ENCODE results near the gene DUSP28.

DNA sequence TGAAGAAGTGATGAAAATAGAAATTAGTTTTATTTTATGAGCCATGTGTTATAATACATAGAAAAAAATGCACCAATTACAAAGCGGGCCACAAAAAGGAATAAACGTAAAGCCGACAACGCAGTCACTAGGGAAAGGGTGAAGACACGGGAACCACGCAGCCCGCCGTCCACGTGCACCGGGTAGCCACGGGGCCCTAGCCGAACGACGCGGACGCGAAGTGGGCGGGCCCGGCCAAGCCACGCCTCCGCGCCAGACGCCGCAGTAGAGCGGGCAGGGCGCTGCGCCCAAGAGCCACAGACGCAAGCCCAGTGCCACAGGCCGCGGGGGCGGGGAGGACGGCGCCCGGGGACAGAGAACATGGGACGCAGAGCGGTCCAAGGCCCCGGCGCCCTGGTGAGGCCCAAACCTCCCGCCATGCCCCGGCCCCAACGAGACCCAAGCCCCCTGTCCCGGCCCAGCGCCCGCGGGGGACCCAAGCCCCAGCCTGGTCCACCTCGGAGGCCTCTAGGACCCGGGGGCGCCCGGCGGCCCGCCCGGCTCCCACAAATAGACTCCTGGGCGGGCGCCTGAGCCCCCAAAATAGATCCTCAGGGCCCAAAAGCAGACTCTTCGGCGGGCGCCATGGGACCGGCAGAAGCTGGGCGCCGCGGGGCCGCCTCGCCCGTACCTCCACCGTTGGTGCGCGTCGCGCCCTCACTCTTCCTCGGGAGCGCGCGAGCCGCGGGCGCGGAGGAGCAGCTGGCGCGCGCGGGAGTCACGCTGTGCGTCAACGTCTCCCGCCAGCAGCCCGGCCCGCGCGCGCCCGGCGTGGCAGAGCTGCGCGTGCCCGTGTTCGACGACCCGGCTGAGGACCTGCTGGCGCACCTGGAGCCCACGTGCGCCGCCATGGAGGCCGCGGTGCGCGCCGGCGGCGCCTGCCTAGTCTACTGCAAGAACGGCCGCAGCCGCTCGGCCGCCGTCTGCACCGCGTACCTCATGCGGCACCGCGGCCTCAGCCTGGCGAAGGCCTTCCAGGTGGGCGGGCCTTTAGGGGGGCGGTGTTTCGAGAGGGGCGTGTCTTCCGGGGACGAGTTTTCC is at the start of gene DUSP28:
Gene DUSP28 (plus strand): TSS at position 297 of the 1,080 bp plus-strand sequence.
- PRO-cap = unidirectional peak, plus-strand start at position 130 of the sequence; unidirectional peak, plus-strand start at position 317 of the sequence; bidirectional peak, plus-strand start at position 772 of the sequence, minus-strand start at position 698 of the sequence; bidirectional peak, plus-strand start outside the sequence, minus-strand start at position 980 of the sequence
- RAMPAGE, long total RNA, 2 experiments = start-site peak on the plus strand in 1 of 2 experiments, centred at position 257 of the sequence, 10 reads per replicate; start-site peak on the minus strand in 1 of 2 experiments, centred at positions 713 to 1,013 of the sequence, 18 to 27 reads per replicate

- PRO-cap = no peak
- RAMPAGE, long total RNA, 2 experiments = no peak in any of the 2 experiments
Observed at GRCh38 chr2:240564827-240565210, 3.5 kb upstream of the RNPEPL1 start.

- PRO-cap = no peak
- RAMPAGE, long total RNA, 2 experiments = no peak in any of the 2 experiments
Observed at GRCh38 chr2:240569026-240569206, 632 bp downstream of the RNPEPL1 start.

DNA sequence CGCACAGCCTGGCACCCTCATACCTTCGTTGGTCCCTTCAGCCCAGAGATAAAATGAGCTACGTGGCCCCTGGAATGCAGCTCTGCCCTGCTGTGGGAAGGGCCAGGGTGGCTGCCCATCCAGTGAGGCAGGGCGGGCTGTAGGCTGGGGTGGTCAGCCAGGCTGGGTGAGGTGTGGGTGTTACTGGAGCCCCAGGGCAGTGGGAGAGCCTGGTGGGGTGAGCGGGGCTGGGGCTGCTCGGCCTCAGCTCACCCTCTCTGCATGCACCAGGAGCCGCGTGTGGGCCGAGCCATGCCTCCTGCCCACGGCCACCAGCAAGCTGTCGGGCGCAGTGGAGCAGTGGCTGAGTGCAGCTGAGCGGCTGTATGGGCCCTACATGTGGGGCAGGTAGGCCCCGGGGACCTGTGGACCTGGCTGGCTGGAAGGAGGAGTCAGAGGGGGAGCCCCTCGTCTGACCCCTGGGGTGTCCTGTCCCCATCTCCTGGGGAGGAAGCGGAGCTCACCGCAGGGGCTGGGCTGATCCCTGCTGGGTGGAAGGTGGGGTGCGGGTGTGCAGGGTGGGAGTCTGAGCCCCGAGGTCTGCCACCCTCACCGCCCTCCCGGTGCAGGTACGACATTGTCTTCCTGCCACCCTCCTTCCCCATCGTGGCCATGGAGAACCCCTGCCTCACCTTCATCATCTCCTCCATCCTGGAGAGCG is 5.4 kb downstream of the RNPEPL1 start:
- PRO-cap = no peak
- RAMPAGE, long total RNA, 2 experiments = no peak in any of the 2 experiments

DNA sequence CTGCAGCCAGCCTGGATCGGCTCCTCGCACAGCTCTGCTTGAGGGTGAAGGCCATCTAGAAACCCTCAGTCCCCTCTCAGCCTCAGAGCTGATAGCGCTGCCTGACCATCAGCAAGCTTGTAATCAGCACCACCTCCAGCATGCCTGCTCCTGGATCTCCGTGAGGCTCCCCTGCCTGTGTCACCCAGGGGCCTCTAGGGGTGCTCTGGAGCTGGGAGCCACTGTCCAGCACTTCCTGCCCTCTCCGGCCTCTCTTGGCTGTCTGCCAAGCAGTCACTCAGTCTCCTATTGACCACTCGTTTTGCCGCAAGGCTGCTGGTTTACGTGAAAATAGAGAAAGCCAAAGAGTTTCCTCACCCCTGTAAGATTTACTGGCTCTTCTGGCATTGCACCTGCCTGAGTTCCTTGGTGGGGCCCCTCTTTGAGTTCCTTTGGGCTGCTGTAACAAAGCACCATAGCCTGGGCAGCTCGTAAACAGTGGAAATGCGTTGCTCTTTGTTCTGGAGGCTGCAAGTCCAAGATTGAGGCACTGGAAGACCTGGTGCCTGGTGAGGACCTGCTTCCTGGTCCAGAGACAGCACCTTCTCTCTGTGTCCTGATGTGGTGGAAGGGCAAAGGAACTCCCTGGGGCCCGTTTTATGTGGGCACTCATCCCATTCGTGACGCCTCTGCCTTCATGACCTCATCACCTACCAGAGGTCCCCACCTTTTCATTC is 17.9 kb downstream of the CAPN10 start:
- PRO-cap = no peak
- RAMPAGE, long total RNA, 2 experiments = no peak in any of the 2 experiments

- PRO-cap = no peak
- RAMPAGE, long total RNA, 2 experiments = no peak in any of the 2 experiments
Observed at GRCh38 chr2:240913687-240914264, 7.6 kb downstream of the CROCC2 start.

- PRO-cap = no peak
- RAMPAGE, long total RNA, 2 experiments = no peak in any of the 2 experiments
Observed at GRCh38 chr2:241033536-241034000, 35.1 kb downstream of the SNED1 start.

- PRO-cap = no peak
- RAMPAGE, long total RNA, 2 experiments = no peak in any of the 2 experiments
Observed at GRCh38 chr2:241048397-241049292, 50.2 kb downstream of the SNED1 start.

- PRO-cap = bidirectional peak, plus-strand start at chr2:241098998, minus-strand start at chr2:241098894
- RAMPAGE, long total RNA, 2 experiments = no peak in any of the 2 experiments
Observed at GRCh38 chr2:241098676-241099896, 3.0 kb downstream of the MTERF4 start.

- PRO-cap = no peak
- RAMPAGE, long total RNA, 2 experiments = no peak in any of the 2 experiments
Observed at GRCh38 chr2:241102994-241103616, 1.0 kb upstream of the MTERF4 start.

DNA sequence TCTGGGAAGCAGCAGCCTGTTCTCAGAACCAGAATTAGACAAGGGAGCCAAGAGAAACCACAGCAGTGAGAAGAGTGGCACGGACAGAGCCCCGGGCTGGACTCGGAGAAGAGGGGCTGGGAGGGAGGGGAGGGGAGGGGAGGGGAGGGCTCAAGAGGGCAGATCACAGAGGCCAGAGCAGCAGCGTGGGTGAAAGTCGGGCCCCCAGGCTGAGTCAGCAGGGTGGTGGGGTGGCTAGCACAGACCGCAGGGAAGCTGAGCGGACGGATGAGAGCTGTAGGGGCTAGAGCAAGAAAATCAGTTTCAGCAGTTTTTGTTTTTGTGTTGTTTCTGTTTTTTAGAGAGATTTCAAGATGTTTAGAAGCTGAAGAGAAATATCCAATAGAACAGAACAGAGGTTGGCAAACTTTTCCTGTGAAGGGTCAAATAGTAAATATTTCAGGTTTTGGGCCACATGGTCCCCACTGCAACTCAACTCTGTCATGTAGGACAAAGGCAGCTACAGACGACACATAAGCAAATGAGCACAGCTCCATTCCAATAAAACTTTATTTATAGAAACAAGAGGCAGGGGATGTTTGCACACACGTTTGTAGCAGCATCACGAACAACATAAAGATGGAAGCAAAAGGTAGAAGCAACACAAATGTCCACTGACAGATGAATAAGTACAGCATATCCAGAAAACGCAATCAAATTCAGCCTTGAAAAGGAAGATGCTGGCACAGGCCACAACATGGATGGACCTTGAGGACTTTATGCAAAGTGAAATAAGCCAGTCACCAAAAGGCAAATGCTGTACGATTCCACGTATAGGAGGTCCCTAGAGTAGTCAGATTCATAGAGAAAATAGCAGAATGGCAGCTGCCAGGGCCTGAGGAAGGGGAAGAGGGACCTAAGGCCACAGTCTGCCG is 7.6 kb upstream of the MTERF4 start:
- PRO-cap = no peak
- RAMPAGE, long total RNA, 2 experiments = no peak in any of the 2 experiments

DNA sequence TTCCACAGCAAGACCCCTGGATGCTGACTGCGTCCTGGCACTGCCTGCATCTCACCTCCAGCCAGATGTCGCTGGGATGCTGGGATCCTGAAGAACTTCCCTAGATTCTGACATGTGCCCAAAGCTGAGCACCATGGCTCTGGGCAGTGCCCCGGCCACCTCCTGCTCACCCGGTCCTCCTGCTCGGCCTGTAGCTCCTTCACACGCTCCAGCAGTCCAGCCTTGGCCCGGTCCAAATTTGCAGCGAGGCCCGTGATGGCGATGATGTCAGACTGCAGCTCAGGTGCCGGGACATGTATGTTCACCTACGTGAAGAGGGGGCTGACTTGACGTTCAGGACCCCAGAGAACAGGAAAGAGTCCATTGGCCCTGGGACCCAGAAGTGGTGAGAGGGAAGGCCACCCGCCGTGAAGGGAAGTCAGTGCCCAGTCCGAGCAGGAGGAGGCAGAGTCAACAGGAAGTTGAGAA is 46.5 kb downstream of the ANO7 start:
- PRO-cap = no peak
- RAMPAGE, long total RNA, 2 experiments = no peak in any of the 2 experiments

DNA sequence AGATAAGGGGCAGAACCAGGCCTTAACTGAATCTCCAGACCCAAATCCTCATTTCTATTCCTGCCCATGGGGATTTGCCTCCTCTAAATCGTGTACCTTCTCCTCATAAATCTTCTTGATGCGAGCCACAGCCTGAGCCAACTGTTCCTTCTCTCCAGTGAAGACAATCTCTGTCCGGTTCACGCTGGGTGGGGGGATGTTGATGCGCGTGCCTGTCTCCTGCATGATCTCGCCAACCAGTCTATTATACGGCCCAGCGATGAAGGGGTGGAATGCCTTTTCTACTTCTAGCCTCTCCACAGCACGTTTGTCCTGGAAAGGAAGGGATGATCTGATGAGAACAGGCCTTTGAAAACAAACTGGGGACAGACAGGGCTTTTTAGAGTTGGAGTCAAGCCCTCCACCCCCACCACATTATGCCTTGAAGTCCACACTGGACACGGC is 59.4 kb downstream of the HDLBP start:
- PRO-cap = no peak
- RAMPAGE, long total RNA, 2 experiments = no peak in any of the 2 experiments

DNA sequence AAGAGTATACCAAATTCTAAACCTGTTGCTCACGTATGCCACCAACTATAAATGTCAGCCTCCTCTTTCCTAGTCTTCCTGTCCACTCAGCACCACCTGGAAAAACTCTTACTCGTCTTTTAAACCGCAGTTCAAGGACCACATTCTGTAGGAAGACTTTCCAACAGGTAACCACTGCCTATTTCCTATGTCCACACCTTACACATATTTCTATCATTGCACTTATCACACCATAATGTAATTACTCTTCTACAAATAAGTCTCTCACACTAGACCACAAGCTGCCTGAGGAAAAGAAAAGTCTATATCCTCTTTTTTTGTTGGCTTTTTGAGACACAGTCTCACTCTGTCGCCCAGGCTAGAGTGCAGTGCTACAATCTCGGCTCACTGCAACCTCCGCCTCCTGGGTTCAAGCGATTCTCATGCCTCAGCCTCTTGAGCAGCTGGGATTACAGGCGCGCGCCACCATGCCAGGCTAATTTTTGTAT is 2.5 kb downstream of the HDLBP start:
- PRO-cap = no peak
- RAMPAGE, long total RNA, 2 experiments = no peak in any of the 2 experiments

- PRO-cap = no peak
- RAMPAGE, long total RNA, 2 experiments = no peak in any of the 2 experiments
Observed at GRCh38 chr2:241314154-241314426, 1.4 kb downstream of the HDLBP start.

GRCh38 chr2:241327539-241328139 is 11.9 kb downstream of the SEPTIN2 start:
- PRO-cap = no peak
- RAMPAGE, long total RNA, 2 experiments = no peak in any of the 2 experiments

GRCh38 chr2:241332064-241333028 is 16.6 kb downstream of the SEPTIN2 start:
- PRO-cap = no peak
- RAMPAGE, long total RNA, 2 experiments = no peak in any of the 2 experiments

- PRO-cap = no peak
- RAMPAGE, long total RNA, 2 experiments = no peak in any of the 2 experiments
Observed at GRCh38 chr2:241494580-241495162, 13.7 kb downstream of the STK25 start.

DNA sequence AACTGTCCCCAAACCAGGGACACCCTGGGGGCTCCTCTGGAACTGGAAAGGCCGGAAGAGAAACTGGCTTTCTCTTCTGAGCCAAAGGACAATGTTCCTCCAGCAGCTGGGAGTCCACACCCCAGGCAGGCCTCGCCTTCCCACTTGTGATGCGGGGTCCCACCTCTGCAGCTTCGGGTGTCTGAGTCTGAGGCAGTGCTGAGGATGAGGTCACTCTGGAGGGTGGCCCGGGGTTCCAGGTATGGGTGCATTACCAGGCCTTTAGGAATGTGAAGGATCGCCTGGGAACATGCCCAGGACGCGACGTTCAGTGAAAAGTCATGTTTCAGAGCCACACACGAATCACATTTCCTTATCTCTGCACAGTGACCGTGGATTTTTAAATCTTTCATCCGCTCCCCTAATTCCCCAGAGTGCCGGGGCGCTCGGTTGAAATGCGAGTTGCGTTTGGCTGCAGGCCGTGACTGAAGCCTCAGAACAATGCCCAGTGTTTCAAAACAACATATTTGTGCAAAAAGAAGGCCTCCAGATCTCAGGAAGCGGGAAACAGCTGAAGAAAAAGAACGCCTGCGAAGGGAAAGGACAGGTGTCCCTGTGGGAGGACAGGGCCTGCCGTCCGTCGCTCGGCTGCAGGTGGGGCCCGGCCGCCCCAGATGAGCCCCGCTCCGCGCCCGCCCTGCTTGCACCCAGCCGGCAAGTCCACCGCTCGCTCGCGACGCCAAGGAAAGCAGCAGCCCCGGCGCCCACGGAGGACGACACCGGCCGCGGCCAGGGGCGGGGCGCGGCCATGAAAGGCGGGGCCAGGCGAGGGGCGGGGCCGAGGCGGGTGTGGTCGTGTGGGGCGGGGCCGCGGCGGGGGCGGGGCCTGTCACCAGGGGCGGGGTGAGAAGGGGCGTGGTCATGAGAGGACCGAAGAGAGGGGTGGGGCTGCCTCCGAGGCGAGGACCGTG is 17.9 kb upstream of the BOK start:
- PRO-cap = no peak
- RAMPAGE, long total RNA, 2 experiments = no peak in any of the 2 experiments

DNA sequence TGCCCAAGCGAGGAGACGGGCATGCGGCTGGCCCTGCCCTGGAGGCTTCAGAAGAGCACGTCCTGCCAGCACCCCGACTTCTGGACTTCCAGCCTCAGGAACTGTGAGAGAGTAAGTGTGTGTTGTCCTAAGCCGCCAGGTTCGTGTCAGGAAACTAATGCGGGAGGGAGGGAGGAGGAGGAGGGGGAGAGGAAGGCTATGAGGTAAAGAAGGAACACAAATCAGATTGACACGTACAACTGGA is 11.7 kb upstream of the BOK start:
- PRO-cap = no peak
- RAMPAGE, long total RNA, 2 experiments = no peak in any of the 2 experiments

Measured in prostate gland (tissue), 2 donors.